ENCODE measurements around the genes PTER and ST8SIA6.

DNA sequence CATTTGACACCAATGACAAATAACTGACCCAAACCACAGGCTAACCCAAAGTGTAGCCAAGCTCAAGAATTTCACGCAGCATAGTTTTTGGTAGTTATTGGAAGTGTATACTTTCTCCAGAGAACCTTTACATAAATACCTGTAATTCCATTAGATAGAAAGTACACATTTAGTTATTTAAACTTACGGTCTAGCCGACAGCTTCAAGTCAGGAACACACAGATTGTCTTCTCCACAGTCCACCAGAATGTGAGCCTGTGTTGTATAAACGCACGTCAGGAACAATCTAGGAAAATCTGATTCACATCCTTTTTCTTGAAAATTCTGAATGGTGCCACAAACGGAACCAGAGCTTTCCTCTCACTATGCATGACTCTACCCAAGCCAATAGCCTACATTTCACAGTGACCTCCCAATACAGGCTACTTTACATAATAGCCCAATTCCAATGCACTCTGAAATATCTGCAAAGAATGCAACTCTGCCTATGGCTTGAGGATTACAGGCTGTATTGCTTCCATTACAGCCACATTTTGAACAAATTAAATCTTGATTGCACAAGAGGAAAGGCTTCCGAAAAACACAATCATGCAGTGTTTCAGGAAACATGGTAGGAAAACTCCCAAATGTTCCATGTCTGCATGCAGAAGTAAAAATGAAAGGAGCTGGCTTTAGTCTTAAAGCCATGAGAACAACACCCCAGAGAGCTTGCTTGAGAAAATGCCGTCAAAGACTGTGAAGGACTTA, 114.0 kb downstream of the ITGA8 start:
- PRO-cap, 2 experiments, result no peak in any of the 2 experiments

GRCh38 chr10:15737467-15738123, 17.9 kb upstream of the ITGA8 start:
- PRO-cap, 2 experiments, result no peak in any of the 2 experiments

DNA sequence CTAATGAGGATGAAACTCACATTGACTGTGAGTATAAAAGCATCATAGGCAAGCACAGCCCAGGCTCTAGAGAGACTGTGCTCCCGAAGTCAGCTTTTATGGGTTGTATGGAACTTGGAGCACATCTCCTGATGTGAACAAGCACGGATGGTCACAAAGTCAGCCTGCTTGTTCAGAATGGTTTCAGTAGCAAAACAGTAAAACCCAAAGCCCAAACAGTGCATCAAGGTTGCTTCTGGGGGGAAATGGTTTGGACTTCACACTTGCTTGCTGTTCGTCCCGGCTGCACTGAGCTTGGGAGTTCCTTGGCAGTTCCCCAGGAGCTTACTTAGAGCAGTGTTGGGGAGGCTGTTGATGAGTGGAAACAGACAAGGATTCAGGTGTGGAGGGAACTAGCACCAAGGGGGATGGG, 19.6 kb upstream of the ITGA8 start:
- PRO-cap, 2 experiments, result no peak in any of the 2 experiments

DNA sequence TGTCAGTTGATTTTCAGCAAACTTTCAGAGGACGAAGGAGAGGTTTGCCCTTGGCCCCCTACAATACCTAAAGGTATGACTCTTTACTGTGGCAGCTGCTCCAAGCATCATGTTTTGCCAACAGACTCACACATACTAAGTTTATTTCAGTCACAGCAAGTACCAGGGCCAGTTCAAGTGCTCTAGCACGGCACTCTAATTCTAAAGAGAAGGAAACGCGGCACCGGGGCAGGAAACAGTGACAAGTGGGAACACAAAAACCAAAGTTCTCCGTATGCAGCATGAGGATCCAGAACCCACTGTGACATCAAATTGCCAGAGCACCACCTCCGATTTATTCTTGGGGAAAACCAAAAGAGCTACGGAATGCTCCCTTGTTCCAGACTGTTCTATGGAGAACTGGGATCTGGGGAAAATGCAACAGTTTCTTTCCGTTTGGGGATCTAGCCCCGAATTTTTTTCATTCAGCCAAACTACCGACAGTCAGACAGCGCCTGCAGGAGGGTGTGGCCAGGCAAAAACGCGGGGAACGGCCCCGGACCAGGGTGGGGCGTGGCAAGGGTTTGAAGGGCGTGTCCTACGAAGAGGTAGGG, 430 bp upstream of the PTER start:
- PRO-cap, 2 experiments, result peak in 2 of 2 experiments; most common plus-strand start position 149 of the sequence (in 1); most common minus-strand start position 496 of the sequence (in 1)

- PRO-cap, 2 experiments, result peak in 2 of 2 experiments; most common plus-strand start chr10:16437012 (in 2); most common minus-strand start chr10:16437447 (in 2)
These were observed at the start of gene PTER for GRCh38 chr10:16436877-16437843. Gene PTER, plus strand, starts transcription at chr10:16437010.

DNA sequence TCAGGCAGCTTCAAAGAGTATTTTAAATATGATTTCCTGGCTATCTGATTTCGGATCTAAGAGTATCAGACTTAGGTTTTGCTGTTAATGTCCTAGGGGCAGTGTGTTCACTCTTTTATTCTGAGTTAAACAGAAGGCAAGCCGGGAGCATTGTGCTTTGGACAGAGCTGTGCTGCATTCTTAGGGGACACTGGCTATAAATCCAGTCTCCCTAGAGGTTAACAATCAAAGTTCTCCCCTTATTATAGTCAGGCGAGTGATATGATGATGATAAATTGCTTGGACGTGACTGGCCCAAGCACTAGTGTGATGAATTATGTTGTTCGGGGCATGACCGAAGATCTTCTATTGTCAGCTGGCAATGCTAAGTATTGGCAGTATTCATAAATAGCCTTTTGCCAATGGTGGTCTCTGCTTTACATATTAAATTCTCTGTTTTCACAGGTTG, 4.6 kb downstream of the PTER start:
- PRO-cap, 2 experiments, result no peak in any of the 2 experiments

- PRO-cap, 2 experiments, result no peak in any of the 2 experiments
These were observed 71.1 kb upstream of the C1QL3 start for GRCh38 chr10:16592541-16593353.

- PRO-cap, 2 experiments, result peak in 1 of 2 experiments; most common minus-strand start chr10:16818249 (in 1)
These were observed 839 bp upstream of the RSU1 start for GRCh38 chr10:16818102-16818424.

DNA sequence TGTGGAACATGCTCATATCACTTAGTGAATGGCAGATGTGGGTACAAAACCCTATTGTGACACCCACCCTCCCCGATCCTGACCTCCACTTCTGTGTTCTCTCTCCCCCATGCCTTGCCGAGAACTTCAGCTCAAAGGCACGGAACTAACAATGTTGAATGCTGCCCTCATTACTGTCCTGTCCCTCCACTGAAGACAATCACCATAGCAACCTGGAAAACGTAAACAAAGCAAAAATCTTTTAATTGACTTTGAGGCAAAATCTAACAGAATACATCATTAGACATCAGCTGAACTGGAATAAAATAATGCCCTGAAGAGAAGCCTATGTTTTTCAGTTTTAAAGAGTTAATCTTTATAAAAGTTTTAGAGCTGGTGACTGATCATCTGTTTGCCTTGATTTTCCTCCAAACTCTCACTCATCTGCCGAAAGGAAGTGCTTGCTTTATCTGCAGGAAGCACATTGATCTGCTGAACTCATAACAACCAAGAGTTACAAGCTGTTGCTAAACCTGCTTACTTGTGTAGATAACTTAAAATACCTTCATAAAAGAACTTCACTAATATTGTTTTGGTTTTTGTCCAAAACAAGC, 133.6 kb downstream of the CUBN start:
- PRO-cap, 2 experiments, result peak in 2 of 2 experiments; most common plus-strand start position 269 of the sequence (in 2); most common minus-strand start position 128 of the sequence (in 1)

DNA sequence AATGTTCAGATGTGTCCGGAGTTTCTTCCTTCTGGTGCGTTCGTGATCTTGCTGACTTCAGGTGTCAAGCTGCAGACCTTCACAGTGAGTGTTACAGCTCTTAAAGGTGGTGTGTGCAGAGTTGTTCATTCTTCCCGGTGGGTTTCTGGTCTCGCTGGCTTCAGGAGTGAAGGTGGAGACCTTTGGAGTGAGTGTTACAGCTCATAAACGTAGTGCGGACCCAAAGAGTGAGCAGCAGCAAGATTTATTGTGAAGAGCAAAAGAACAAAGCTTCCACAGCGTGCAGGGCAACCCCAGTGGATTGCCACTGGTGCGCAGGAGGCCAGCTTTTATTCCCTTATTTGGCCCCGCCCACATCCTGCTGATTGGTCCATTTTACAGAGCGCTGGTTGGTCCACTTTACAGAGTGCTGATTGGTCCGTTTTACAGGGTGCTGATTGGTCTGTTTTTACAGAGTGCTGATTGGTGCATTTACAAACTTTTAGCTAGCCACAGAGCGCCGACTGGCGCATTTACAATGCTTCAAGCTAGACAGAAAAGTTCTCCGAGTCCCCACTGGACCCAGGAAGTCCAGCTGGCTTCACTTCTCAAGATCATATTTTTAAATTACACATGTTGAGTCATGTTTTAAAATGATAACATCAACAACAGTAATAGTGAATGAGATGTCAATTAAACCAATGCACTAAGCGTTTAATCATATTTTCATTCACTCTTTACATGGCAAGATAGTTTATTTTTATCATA, 128.4 kb downstream of the CUBN start:
- PRO-cap, 2 experiments, result no peak in any of the 2 experiments

- PRO-cap, 2 experiments, result no peak in any of the 2 experiments
These were observed 13.1 kb upstream of the VIM start for GRCh38 chr10:17214687-17215695.

- PRO-cap, 2 experiments, result no peak in any of the 2 experiments
These were observed 10.1 kb downstream of the VIM start for GRCh38 chr10:17237873-17238793.

DNA sequence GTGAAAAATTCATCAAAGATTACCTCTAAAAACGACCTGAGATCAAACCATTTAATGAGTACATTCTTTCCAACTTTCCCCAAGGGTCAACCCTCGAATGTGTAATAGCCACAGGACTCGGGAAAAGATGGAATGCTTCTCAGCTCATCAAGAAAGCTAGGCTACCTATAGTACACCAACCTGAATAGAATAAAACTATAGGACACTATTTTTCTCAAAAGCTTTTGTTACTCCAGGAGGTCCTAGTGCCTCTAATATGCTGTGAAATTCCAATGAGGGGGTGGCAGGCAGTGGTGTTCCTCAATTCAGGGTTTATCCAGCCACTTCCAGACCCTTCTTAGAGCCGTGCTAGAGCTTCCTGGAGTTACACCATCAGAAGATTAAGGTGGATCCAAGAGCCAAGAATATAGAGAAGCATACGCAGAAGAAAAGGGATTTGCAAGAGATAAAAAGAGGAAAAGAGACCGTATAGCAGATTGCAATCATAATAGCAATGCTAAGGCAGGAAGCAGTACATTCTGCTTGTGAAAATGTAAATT, 2.4 kb downstream of the ST8SIA6 start:
- PRO-cap, 2 experiments, result no peak in any of the 2 experiments

DNA sequence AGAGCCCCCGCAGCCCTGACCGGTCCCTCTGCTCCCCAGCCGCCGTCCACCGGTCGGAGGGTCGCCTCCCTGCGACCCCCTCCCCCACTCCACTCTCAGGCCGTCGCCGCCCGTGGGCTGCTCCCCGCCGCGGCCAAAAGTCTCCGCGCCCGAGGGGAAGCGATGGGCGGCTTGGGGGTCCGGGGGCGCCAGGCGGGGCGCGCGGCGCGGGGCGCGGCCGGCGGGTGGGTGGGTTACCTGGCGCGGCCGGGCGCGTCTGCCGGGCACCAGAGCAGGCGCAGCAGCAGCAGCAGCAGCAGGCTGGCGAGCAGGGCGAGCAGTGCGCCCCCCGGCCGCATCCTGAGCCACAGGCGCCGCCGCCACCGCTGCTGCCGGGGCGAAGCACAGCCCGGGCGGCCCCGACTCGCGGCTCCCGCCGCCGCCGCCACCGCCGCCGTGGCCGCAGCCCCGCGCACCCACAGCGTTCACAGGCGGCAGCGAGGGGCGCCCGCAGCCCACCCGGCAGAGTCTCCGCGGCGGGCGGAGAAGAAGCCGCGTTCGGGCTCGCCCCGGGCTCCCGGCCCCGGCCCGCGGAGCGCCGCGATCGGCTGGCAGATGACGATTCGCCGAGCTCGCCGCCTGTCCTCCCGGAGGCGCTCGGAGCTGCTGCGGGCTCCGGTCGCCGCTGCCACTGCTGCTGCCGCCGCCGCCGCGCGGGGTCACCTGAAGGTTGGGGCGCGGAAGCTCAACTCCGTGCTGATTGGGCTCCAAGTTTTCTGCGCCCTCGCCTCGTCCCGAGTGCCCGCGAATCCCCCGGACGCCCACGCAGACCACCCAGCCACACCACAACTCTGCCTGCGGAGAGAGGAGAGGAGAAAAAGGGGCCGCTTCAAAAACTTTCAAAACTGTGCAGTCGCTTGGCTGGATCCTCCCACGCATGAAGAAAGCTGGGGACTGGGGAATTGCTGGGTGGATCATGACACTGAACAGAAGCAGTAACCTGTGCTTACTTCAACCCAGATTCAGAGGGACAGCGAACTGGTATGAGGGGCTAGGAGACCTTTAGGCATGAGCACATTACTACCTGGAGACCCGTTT, at the start of gene ST8SIA6:
TSS of gene ST8SIA6 (minus strand) at position 678 of the 1,077 bp plus-strand sequence.
- PRO-cap, 2 experiments, result peak in 2 of 2 experiments; most common plus-strand start position 593 of the sequence (in 1); most common minus-strand start position 596 of the sequence (in 1)

DNA sequence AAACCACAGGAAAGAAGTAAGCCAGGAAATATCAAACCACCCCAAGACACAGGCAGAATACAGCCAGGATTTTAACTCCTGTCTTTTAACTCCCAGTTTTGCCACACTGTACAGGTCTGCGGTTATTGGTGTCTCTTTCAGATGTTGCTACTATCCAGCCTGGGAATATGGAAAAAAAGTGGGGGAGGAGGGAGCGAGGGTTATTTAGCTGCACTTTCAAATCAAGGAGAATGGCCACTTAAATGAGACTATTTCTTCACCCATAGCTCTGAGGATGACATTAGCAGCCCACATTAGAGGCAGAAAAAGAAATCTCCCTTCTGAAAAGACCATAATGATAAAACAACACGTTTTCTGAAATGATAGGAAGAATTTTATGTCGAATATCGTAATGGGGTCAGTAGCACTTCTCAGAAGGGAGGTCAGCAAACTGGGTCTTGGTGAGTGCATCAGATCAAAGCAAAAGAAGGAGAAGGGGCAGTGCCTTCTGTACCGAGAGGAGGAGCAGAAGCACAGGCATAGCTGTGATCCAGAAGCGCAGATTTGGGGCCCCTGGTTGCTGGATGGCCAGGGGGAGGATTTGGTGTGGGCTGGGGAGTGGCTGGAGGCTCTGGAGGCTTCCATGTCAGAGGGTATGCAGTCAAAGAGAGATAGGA, 86.7 kb downstream of the CACNB2 start:
- PRO-cap, 2 experiments, result no peak in any of the 2 experiments

DNA sequence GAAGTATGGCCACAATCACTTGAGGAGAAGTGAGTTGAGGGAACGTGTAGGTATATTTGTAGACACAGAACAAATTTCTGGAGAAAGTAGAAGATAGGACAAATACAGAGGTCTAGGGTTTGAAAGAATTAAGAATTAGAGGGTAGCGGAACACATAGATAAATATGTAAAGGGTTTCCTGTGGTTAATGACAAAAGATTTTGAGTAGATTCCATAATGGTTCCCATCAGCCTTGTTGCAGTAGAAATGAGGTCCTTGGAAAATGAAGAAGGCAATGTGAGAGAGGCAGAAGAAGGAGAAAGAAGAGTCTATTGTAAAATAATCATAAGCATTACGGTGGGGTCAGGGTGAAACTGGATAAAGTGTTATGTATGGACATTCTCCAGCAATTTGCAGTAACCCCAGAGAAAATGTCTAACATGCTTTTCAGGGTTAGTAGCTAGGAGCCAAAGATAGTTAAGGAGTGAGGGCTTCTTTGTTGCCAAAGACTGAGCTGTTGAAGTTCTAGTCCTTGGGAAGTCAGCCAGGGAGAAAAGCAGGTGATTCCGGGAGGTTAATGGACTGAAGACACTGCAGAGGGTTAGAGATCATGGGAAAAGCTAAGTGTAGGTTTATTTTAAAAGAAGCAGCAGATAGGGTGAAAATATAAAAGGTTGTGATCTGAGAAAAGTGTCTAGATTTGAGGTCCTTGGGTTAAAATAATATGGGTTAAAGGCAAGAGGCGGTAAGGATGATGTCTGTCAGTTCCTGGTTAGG, 166.2 kb downstream of the CACNB2 start:
- PRO-cap, 2 experiments, result no peak in any of the 2 experiments

DNA sequence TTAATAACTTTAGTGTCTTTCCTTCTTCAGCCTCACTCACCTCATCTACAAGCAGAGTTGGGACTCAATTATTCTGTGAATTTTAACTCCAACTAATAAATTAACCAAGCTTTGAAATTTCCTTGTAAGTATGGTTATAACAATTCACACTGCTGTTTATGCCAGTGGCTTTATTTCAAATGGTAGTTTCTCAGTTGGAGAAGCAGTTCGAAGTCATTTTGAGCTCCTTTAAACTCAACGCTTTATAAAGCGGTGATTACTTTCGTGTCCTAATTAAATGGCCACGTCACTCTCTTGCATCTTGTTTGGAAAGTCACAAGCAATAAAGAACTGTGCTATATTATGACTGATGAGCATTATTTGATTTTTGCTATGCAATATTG, 251.5 kb downstream of the NSUN6 start:
- PRO-cap, 2 experiments, result no peak in any of the 2 experiments

DNA sequence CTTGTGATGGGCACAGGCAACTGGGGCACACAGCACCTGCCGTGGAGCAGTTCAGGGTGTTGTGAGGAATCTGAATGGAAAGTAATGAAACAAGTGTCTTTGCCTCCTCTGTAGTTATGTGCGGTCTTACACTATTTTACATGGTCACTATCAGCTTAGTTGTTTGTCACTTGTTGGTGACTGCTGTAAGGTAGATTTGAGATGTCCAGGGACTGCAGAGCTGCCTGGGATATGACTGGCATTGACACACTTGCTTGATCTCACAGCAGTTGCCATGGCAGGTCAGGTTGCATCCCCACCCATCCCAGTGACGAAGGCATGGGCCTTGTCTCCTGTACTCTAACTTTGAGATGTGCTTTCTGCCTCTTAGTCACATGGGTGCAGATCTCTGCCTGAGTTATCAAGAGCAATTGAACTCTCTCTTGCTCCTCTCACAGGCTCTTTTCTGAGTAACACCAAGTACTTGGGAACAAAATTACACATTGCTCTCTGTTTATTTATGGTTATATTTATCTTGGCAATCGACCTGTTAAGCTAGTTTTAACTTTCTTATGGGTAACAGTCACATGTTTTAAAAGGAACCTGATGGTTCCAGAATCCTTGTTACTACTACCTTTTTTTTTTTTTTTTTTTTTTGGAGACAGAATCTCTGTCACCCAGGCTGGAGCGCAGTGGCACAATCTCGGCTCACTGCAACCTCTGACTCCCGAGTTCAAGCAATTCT, 237.4 kb downstream of the NSUN6 start:
- PRO-cap, 2 experiments, result no peak in any of the 2 experiments

GRCh38 chr10:18552595-18553586, 98.5 kb downstream of the NSUN6 start:
- PRO-cap, 2 experiments, result no peak in any of the 2 experiments

- PRO-cap, 2 experiments, result no peak in any of the 2 experiments
These were observed 41.0 kb downstream of the NSUN6 start for GRCh38 chr10:18610083-18611019.